ENCODE data around the genes USP44 and NTN4.

DNA sequence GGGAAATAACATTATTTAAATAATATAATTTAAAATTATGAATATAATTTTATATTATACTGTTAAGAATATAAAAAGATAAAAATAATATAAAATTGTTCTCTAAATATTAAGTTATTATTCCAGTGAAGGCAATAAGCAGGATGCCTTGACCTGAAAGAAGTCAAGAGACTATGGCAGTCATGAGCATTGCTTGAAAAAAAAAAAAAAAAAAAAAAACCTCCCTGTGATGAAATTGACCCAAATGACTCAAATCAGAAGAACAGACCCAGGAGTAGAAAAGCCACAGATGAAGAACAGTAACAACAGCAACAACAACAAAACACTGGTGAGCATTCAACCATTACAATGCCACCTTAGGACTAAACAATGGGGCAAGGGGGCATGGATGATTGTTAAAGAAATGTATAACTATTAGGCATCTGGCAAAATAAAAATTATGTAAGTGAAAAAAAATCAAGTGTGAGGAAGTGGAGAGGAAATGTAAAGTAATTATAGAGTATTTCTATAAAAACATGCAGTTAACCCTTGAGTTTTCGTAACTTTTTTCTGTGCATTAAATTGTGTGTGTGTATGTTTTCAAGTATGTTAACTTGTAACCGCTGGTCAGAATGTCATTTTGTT is 170.2 kb downstream of the CRADD start:
- PRO-cap, 5 experiments: no peak in any of the 5 experiments
- RAMPAGE, long total RNA, 2 experiments: no peak in any of the 2 experiments
- RRBS: no CpG with 5 or more reads among the region's 2 CpGs

DNA sequence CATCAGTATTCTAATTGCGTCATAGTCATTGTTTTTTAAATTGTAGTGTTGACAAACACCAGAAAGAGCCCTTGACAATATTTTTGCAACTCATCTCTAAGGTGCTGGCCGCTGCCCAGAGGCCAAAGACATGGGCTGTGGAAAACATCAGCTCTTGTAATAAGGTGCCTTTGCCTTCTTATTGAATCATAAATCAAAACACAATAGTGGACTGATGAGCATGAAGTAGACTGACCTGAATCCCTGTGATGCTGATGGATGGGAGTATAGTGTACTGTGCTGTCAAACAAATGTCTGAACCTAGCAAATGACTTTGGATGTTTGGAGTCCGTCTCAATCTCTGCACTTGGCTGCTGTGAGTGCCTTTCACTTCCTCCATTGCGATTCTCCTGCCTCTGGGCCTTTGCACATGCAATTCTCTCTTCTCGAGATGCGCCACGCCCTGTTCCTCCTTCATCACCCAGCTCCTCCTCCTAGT is 171.1 kb downstream of the CRADD start:
- PRO-cap, 5 experiments: peak in 2 of 5 experiments; most common minus-strand start position 391 of the sequence (in 2)
- RAMPAGE, long total RNA, 2 experiments: no peak in any of the 2 experiments
- RRBS: no CpG with 5 or more reads among the region's 7 CpGs

GRCh38 chr12:93851026-93851754 is 174.0 kb downstream of the CRADD start:
- PRO-cap, 5 experiments: no peak in any of the 5 experiments
- RAMPAGE, long total RNA, 2 experiments: no peak in any of the 2 experiments
- RRBS: no CpG with 5 or more reads among the region's 6 CpGs

DNA sequence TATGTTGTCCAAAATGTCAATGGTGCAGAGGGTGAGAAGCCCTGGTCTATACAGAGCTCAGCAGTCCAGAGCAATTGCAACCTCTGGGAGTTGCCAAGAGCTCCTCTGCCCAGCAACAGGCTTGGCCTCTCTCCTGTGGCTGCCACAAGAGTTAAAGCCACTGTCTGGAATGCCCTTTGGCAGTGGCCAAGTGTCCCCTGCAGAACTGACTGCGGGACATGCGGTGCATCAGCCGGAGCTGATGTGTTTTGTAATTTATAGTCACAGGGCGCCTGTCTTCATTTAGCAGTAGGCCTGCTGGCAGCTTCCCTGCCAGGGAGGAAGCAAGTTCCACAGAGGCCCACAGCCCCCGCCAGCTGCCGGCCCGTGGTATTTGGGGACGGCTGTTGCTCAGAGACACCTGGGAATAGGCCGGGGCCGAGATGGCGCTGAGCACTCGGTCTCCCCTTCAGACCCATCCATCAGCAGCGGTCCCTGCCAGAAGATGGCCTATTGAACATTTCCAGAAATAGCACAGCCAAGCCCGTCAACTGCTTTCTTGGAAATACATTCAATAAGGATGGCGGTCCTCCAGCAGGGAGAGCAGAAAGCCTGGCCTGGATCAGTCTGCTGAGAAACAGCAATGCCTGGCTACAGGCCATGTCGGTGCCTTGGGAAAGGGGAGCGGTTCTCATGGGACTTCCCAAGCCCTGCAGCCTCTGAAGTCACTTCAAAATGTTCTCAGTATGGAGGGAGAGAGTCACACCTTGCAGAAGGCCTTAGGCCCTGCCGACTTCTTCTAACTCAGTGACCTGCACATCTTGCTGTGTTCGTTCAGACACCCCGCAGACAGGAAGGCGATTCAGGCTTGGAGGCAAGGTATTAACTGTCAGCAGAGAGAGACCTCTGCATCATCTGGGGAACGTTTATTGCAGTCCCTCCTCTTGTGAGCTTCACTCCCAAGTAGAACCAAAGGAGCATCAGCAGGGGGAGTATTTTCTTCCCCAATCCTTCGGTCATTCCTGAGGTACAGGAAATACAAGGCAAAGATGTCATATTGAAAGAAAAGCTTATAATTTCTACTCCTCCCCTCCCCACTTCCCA is 217.5 kb downstream of the CRADD start:
- PRO-cap, 5 experiments: no peak in any of the 5 experiments
- RAMPAGE, long total RNA, 2 experiments: no peak in any of the 2 experiments
- RRBS: no CpG with 5 or more reads among the region's 23 CpGs

DNA sequence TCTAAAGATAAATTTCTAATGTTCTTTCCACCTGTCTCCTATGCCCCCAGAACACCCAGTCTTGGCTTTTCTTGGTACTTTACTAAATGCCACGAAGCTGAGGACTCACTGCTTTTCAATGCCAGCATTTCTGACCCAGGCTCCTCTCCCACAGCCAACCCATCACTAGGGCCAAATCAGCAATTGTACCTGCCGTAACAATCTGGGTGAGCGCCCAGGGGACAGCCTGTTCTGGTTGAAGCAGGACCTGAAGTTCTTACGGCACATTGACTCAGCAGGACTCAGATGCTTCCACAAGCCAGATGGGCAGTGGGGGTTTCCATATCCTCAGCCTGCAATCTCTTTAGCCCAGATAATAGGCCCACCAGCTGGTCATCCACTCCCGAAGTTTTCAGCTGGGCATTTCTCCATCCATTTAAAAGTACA is 75.1 kb upstream of the PLXNC1 start:
- PRO-cap, 5 experiments: no peak in any of the 5 experiments
- RAMPAGE, long total RNA, 2 experiments: no peak in any of the 2 experiments
- RRBS: no CpG with 5 or more reads among the region's 5 CpGs

DNA sequence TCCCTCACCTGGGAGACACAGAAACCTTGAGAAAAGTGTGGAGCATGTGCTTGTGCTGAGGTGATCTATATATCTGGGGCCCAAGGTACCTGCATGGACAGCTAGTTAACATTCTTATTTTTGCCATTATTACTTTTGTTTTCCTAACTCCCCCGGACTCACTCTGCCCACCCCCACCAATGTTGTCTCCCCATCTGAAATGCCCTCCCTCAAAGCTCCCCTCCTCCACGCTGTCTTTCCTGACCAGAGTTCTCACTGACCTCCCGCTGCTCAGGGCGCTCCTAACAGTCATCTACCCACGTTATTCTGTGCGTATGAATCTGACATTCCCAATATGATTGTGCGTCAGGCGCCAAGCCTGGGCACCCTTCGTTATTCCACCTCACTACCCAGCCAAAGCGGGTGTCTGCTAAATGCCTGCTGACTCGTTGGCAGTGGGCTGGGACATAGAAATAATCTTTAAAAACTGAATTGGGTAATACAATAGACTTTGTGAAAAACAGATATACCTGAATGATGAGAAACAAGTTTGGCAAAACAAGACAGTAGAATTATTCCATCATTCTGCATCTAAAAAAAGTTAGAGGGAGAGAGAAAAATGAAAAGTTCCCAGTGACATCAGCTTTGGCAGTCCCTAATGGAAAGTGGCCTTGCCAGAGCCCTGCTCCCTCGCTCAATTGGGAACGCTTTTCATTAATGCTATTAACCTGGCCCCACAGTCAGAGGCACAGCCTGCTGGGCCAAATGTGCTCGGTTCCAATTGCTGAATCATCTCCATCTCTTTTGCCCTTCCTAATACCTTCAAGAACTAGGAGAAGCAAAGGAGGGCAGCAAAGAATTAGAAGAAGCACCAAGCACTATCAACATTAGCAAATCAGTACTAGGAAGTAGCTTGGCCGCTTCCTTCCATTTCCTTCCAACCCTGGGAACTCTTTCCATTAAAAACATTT is 74.0 kb upstream of the PLXNC1 start:
- PRO-cap, 5 experiments: no peak in any of the 5 experiments
- RAMPAGE, long total RNA, 2 experiments: no peak in any of the 2 experiments
- RRBS: no CpG with 5 or more reads among the region's 15 CpGs

GRCh38 chr12:94174513-94175142 is 26.3 kb downstream of the PLXNC1 start:
- PRO-cap, 5 experiments: no peak in any of the 5 experiments
- RAMPAGE, long total RNA, 2 experiments: no peak in any of the 2 experiments
- RRBS: no CpG with 5 or more reads among the region's 4 CpGs

- PRO-cap, 5 experiments: no peak in any of the 5 experiments
- RAMPAGE, long total RNA, 2 experiments: no peak in any of the 2 experiments
- RRBS: no CpG with 5 or more reads among the region's 7 CpGs
Observed at GRCh38 chr12:94176024-94176466, 27.7 kb downstream of the PLXNC1 start.

DNA sequence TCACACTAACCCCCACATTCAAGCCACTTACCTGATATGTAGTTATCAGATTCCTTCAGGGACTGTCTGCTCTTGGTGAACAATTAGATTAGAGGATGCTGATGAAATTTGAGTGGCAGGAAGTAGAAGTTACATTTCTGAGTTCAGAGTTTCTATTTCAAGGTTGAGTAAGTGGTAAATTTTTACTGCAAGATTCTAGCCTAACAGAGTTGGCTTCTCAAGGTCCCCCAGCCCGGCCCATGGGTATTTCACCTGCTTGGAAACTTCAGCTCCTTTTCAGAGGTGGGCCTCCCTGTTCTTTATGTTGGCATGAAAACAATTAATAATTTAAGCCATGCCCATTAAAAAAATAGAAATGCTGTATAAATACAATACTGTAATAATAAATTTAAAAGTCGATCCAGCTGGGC is 56.5 kb downstream of the PLXNC1 start:
- PRO-cap, 5 experiments: no peak in any of the 5 experiments
- RAMPAGE, long total RNA, 2 experiments: no peak in any of the 2 experiments
- RRBS: no CpG with 5 or more reads among the region's 2 CpGs

- PRO-cap, 5 experiments: no peak in any of the 5 experiments
- RAMPAGE, long total RNA, 2 experiments: no peak in any of the 2 experiments
- RRBS: no CpG with 5 or more reads among the region's 5 CpGs
Observed at GRCh38 chr12:94424911-94425132, 34.8 kb downstream of the CEP83 start.

GRCh38 chr12:94510160-94510609 is 50.5 kb upstream of the CEP83 start:
- PRO-cap, 5 experiments: no peak in any of the 5 experiments
- RAMPAGE, long total RNA, 2 experiments: no peak in any of the 2 experiments
- RRBS: no CpG with 5 or more reads among the region's 5 CpGs

GRCh38 chr12:95116772-95117296 is 43.4 kb upstream of the NR2C1 start:
- PRO-cap, 5 experiments: no peak in any of the 5 experiments
- RAMPAGE, long total RNA, 2 experiments: no peak in any of the 2 experiments
- RRBS: no CpG with 5 or more reads among the region's 3 CpGs

DNA sequence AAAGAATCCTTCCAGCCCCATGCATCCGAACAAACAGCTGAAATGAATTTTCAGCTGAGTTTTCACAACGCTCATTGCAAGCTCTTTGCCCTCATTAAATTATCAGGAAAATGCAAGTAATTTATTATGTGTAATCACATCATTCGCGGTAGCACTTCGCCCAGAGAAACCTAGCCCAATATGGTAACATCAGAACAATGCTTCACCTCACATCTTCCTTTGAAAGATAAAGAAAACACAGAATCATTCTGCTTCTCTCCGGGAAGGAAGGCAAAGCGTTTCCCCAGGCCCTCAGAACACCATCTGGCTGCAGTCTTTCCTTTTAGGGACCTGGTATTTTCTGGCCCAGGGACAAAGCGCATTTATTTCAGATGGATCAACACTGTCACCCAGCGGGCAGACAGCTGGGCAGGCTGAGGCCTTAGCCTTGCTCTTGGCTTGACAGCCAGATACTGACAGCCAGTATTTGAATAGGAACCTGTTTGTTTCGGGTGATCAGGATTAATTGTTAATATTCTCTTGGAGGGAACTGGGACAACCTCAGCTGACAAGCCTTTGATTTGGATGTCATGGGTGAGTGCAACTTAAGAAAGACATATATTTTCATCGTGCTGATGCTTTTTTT is 118.8 kb downstream of the VEZT start:
- PRO-cap, 5 experiments: peak in 2 of 5 experiments; most common minus-strand start position 305 of the sequence (in 2)
- RAMPAGE, long total RNA, 2 experiments: no peak in any of the 2 experiments
- RRBS: no CpG with 5 or more reads among the region's 11 CpGs

DNA sequence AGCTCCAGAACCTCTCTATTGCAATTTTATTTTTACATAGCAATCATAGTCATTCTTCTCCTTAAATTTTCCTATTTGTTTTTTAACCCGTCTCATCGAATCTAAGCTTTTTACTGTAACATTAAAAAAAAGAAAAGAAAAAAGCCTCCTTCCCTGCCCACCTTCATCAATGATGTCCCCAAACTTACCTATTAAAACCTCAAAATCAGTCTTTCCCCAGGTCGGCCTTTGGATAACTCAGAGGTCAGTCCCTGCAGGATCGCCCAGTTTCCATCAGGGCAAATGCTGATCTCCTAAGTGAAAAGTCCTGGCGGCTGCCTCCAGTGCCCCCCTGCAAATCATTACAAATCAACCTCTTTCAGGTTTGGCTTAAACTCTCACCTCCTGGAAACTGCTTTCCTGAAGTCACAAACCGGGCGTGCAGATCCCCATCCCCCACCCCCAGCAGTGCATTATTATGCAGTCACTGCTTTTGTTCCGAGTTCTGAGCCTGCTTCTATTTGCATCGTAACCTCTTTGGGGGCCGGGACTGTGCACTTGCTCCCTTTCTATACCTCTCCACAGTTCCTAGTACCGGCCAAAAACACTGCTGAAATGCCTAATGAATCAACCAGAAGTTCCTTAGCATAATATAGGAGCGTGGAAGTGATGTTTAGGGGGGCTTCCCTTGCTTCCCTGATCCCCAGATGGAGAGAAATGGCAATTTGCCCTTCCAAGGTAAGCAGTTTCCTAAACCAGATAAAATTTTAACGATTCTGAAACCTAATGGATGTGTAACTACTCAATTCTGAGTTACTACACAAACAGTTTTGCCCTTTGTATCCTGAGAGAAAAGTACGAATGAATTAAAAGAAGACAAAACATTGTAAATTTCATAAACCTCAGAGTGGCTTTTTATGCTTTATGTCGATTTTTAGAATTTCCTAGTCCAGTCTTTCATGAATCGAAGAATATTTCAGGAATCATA is at the start of gene USP44:
Gene USP44 (minus strand): TSS at position 393 of the 967 bp plus-strand sequence.
- PRO-cap, 5 experiments: no peak in any of the 5 experiments
- RAMPAGE, long total RNA, 2 experiments: no peak in any of the 2 experiments
- RRBS: no CpG with 5 or more reads among the region's 16 CpGs

DNA sequence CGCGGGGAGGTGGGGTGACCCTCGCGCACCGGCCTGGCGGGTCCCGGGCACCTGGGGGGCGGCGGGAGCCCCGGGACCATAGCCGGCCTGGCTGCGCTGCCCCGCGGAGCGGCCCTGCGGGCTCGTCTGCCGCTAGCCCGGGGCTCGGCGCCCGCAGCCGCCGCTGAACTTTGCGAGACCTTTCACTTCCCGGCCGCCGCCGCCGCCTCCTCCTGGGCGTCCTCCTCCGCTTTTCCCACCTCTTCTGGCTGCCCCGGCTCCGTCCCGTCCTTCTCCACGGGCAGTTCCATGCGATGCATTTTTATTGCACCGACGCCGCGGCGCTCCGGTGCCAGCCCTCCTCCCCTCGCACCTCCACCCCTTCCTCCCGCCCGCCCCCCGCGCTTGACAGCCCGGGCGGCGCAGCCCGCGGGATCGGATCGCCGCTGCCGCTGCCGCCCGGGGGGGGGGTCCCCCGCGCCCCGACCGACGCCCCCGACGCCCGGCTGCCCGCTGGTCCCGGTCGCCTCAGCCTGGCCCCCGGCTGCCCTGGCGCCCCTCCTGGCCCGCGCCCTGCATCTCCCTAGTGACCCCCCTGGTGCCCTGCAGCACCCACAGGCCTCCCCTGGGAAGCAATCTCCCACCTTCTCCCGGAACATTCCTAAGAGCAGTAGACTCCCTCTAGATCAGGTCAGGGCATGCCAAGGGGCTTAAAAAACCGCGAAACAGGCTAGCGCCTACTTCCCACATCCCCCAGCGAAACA is at the start of gene NTN4:
Gene NTN4 (minus strand): TSS at position 276 of the 743 bp plus-strand sequence.
- PRO-cap, 5 experiments: peak in 5 of 5 experiments; most common plus-strand start position 298 of the sequence (in 1); most common minus-strand start position 275 of the sequence (in 5)
- RAMPAGE, long total RNA, 2 experiments: no peak in any of the 2 experiments
- RRBS: 2% methylated on average over 66 of the region's 79 CpGs

DNA sequence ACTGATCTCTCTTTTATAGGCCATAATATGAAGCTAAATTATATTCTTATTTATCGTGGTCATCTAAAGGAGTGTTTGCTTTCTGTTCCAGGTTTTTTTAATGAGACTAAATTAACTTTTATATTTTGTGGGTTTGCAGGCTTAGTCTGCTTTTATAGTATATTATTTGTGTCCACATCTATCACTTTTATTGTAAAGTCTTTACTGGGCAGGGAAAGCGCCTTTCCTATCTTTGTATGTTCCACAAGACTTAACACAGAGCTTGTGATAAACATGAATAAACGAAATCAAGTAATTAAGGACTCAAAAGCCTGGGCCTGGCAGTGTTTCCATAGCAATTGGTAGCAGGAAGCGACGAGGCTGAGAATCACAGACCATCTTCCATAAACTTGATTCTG is 484 bp downstream of the CCDC38 start:
- PRO-cap, 5 experiments: no peak in any of the 5 experiments
- RAMPAGE, long total RNA, 2 experiments: no peak in any of the 2 experiments
- RRBS: no CpG with 5 or more reads among the region's 5 CpGs

DNA sequence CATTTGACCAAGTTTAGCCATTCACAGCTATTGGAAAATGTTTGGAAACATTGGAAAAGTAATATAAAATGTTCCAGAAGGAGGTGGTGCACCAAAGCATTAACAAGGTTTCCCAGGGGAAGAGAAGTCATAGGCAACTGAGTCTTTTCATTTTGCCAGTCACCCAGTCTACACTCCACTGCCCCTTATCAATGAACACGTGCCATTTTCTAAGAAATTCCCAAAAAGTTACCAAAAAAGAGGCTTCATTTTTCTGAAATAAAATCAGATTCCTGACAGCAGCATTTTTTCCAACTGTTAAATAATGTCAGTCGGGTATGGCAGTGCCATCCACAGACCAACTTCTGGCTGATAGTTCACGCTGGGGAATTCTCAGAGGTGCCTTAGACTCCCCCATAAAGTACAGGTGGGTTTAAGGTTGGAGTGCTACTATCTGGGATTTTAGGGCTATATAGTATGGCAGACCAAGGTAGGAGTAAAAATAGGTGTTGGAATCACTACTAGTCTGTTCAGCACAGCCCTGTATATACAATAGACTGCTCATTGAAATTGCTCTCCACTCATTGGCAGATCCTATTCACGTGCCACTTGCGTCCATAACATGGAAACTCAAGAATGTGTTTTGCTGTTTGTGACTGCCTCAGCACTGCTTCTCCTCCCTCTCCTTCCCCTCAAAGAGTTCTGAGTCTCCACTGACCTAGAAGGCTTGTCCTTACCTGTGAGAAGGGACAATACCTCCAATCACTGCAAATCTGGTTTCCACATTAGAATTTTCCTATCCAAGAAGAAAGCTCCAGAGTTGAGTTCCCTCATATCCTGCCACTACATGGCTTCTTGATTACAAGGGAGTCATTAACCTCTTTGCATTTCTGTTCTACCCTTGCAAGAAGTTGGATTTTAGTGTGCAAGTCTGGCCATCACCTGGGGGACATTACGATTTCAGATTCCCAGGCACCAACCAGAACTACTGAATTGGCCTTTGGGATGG is 4.5 kb downstream of the HAL start:
- PRO-cap, 5 experiments: peak in 2 of 5 experiments; most common minus-strand start position 677 of the sequence (in 1)
- RAMPAGE, long total RNA, 2 experiments: no peak in any of the 2 experiments
- RRBS: no CpG with 5 or more reads among the region's 6 CpGs

- PRO-cap, 5 experiments: no peak in any of the 5 experiments
- RAMPAGE, long total RNA, 2 experiments: no peak in any of the 2 experiments
- RRBS: no CpG with 5 or more reads among the region's 8 CpGs
Observed at GRCh38 chr12:96165322-96165894, 28.8 kb upstream of the ELK3 start.

DNA sequence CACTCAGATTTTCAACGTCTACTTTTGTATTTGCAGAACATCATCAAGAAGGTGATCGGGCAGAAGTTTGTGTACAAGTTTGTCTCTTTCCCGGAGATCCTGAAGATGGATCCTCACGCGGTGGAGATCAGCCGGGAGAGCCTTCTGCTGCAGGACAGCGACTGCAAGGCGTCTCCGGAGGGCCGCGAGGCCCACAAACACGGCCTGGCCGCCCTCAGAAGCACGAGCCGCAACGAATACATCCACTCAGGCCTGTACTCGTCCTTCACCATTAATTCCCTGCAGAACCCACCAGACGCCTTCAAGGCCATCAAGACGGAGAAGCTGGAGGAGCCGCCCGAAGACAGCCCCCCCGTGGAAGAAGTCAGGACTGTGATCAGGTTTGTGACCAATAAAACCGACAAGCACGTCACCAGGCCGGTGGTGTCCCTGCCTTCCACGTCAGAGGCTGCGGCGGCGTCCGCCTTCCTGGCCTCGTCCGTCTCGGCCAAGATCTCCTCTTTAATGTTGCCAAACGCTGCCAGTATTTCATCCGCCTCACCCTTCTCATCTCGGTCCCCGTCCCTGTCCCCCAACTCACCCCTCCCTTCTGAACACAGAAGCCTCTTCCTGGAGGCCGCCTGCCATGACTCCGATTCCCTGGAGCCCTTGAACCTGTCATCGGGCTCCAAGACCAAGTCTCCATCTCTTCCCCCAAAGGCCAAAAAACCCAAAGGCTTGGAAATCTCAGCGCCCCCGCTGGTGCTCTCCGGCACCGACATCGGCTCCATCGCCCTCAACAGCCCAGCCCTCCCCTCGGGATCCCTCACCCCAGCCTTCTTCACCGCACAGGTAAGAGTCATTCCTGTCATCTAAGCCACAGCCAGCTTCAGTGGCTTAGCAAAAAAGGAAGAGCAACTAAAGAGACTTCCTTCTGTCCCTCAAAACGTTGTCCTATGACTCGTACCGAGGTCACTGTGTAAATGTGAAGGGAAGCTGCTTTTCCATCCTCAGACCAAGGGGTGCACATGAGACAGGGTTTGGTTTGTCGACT is 53.0 kb downstream of the ELK3 start:
- PRO-cap, 5 experiments: no peak in any of the 5 experiments
- RAMPAGE, long total RNA, 2 experiments: no peak in any of the 2 experiments
- RRBS: 98% methylated on average over 7 of the region's 52 CpGs

DNA sequence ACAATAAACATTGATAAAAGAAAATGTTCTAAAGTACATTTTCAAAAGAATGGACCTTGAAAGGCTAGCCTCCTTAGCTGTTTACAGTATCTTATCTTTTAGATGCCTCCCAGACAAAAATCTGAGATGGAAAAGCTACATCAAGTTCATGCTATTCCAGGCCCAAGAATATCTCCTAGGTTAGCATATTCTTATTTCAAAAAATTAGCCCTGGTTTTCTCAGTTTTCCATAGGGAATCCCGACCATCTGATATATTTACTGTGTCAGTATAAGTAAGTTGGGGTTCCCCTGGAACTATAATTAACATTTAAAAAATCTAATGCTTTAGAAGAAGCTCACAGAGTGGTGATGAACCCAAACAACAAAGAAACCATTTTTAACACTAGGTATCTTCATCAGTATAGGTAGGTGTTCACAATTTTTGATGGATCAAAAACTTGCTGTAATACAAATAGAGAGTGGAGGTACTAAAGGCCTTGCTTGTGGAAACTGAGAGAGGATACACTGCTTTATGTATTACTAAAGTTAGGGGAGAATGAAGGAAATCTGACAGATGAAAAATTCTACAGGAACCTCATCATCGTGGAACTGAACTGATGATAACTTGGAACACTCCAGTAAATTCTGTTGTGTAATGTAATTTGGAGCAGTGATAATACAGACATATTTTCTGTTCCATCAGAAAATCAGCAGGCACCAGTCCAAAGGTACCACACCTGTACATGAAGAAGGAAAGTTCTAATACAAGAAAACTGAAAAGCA is 73.8 kb downstream of the ELK3 start:
- PRO-cap, 5 experiments: no peak in any of the 5 experiments
- RAMPAGE, long total RNA, 2 experiments: no peak in any of the 2 experiments
- RRBS: no CpG with 5 or more reads among the region's 2 CpGs